ENCODE data around the genes SCNN1G and NDUFAB1.

DNA sequence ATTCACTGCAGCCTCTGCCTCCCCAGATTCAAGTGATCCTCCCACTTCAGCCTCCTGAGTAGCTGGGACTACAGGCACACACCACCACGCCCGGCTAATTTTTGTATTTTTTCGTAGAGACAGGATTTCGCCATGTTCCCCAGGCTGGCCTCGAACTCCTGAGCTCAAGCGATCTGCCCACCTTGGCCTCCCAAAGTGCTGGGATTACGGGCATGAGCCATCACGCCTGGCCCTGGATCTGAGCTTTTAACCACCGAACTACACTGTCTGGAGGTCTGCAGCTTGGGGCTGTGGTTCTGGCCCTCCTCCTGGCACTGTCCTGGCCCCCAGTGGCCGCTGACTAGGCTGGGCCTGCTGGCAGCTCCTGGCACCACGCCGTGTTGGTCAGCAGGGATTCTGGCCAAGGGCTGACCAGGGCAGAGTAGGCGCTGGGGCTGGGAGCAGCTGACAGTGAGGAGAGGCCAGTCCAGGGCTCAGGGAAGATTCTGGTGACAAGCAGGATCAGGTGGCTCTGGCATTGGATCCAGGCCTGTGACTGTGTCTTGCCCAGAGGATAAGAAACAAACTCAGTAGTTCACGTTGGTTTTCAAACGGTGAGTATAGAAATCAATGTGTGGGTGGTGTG is 14.5 kb downstream of the EEF2K start:
- PRO-cap, result no peak

GRCh38 chr16:22232983-22233341 is 26.9 kb downstream of the EEF2K start:
- PRO-cap, result no peak

DNA sequence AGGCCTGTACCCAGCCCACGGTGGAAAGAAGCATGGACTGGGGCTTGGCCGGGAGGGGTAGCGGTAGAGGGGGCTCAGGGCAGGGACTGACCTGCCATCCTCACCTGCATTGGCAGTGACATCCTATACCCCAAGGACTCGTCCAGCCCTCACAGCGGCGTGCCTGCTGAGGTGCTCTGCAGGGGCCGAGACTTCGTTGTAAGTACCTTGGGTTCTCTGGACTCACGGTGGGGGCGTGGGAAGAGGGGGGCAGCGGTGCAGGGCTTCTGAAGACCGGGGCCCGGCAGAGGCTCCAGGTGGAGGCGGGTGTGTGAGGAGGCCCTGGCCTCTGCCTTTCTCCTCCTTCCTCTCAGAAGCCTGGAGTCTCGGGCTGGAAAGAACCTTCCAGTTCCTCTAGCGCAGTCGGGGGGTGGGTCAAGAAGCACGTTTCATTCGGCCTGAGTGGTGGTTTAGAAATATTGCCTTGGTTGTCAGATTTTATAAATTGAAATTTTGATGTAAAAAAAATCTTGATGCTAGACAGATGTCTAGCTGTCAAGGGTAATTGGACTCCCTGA is 25.6 kb downstream of the POLR3E start:
- PRO-cap, result no peak

DNA sequence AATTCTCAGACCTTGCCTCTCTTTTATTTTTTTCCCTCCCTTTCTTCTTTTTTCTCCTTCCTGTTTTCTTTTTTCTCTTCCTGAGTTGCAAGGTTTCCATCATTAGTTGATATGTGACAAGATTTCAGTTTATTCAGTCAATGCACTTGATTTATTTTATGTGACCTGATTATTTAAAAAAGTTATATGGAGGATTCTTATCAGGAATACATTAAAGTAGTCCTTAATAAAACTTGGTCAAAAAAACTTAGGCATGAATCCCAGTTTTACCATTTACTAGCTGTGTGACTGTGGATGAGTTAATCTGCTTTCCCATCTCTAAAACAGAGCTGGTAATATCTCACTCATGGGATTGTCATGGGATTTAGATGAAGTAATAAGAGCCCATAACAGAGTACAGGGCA is 31.6 kb upstream of the CDR2 start:
- PRO-cap, result no peak

DNA sequence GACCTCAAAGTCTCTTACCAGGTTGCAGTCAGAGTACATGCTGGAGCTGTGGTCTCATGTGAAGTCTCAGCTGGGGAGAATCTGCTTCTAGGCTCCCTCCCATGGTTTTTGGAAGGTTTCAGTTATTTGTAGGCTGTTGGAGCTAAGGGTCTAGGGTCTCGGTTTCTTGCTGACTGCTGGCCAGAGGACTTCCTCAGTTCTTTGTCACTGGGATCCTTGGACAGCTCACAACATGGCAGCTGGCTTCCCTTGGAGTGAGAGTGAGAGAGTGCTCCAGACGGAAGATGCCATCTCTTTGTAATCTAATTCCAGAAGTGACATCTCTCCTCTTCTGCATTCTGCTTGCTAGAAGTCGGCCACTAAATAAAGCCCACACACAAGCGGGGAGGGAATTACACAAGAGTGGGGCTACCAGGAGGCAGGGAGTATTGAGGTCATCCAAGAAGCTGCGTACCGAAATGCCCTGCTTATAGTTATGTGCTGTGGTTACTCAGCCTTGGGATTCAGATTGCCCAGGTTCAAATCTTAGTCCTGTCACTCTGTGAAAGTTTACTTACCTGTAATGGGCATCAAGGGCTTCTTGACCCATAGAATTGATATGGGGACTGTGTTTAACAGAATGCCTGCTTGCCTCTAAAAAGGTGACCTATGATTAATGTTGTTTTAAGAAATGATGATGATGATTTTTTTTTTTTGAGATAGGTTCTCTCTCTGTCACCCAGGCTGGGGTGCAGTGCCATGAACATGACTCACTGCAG is 121.1 kb upstream of the HS3ST2 start:
- PRO-cap, result no peak

DNA sequence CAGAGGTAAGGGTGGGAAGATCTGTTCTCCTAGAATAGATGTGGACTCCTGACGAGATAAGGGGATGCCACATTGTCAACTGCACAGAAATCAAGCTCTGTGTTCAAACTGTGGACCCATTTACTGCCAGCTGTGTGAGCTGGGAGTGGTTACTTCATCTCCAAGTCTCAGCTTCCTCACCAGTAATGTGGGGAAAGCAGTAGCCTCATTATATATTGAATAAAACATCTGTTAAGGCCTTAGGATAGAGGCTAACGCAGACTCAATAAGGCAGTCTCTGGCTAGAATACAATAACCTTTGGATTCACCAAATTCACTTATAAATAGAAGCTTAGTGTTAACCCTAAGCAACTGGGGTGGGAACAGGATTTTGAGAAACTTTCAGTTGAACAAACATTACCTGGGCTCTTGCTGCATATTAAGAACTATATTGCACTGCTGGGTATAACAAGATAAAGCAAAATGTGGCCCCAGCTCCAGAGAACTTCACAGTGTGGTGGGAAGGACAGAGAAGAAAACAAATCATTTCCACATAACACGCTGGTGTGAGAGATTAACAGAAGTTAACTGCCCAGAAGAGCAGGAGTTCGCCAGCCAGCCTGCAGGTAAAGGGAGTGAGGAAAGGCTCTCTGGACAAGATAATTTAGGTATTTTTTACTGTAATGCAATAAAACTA is 57.2 kb downstream of the USP31 start:
- PRO-cap, result no peak

DNA sequence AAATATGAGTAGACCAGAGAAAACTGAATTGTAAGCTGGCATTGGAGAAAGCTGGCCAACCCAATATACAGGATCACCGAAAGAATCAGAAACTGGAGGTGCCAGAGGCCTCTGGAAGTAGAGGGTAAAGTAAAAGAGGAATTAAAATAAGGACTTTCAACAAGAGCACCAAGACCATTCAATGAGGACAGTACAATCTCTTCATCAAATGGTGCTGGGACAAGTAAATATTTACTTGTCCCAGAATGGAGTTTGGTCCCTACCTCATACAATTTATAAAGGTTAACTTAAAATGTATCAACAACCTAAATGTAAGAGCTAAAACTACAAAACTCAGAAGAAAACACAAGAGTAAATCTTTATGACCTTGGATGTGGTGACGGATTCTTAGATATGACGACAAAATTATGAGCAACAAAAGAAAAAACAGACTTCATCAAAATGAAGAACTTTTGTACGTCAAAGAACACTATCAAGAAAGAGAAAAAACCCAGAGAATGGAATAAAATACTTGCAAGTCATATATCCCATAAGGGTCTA is 56.4 kb downstream of the USP31 start:
- PRO-cap, result no peak

DNA sequence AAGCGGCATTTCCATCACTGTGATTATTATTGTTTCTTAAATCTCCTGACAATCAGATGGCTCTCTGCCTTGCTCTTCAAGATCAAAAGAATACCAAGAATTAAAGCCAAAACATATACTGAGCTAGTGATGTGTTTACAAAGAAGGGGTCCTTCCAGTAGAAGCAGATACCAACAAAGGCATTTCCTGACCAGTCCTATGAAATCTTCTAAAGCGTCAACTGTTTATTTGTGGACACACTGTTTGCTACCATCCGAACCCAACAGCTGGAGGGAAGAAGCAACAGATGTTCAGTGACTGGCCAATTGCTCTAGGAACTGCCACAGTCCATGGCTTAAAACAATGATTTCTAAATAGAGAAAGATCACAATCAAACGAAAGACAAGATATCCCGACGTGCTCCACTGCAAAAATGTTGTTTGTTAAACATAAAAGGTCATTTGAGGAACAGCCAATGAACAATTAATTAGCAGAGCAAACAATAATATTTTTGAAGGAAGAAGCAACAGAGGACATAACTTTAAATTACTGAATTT is 17.4 kb downstream of the USP31 start:
- PRO-cap, result no peak

- PRO-cap, result no peak
Observed at GRCh38 chr16:23139829-23140621, 9.2 kb downstream of the USP31 start.

DNA sequence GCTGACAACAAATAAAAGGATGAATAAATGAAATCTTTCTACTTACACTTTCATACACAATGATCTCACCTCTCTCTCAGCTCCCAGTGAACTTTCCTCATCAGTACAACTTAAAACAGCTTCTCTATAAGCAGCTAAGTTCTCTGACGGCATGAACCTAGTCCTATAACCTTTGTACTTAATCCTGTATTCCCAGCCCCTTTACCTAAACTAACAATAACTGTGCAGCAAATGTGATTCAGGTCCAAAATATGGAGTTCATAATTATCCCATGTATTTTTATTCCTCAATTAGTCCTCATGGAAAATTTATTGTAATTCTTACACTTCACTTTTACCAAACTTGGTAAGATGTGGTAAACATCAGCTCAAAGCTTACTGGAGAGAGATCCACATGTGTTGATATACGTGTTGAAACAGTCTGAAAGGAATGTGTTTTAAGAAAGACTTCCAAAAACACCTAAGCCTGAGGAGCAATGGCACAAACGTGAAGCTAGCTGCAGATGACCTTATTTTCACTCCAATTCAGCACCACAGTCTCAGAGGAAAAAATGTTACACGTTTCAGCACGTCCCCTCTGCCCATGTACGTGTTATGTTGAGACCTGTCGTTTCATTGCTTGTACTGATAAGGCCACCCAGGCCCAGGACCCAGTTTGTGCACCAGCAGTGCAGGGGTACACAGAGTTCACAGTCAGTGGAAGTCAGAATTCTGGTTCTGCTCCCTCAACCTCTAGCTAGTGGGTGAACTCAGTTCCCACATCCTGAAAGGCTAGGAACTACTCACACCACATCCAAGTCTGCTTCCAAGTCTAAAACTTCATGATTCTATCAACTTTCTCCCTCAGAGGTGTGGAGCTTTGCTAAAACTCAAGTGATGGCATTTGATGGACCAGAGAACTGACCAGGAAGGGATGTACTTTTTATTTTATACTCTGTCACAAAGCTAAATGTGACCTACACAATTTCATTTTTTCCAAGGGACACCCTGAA is 7.1 kb downstream of the USP31 start:
- PRO-cap, result no peak

DNA sequence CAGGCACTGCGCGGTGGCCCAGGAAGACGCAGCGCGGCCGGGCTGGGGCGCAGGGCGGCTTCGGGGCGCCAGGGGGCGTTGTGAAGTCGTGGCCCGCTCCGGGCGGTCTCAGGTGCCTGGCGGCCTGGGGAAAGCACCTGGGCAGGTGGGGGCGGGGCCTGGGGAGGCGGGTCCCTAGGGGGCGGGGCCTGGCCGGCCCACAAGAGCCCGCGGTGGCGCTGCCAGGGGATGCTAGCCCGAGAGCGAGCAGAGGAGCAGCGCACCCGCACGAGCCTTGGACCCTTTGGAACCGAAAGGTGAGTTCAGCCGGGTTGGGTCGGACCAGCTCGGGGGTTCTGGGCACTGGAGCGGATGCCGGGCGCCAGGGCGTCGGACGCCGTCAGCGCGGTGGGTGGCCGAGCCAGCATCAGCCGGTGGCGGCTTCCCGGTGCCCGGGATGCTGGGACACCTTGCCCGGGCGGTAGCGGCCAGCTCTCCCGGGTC is at the start of gene SCNN1G:
Gene SCNN1G, plus strand, starts transcription at position 228 of the 483 bp plus-strand sequence.
- PRO-cap, result no peak

DNA sequence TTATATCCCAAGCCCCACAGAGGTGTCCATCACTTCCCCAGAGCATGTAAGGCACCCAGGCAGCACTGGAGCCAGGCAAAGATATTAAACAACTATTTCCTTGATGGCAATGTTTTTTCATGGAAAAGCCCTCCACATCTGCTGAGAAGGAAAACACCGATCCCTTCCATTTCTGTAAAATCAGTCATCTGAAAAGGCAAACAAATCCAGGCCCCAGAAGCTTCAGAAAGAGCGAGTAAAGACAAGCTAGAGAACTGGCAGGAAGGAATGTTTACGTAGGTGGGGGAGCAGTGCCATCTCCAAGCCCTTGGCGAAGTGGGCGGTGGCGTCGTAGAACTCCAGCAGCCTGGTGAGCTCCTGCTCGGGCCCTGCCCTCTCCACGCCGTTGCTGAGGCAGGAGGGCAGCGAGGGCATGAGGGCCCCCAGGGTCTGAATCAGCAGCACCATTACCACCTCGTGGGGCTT is 28.5 kb downstream of the COG7 start:
- PRO-cap, result no peak

DNA sequence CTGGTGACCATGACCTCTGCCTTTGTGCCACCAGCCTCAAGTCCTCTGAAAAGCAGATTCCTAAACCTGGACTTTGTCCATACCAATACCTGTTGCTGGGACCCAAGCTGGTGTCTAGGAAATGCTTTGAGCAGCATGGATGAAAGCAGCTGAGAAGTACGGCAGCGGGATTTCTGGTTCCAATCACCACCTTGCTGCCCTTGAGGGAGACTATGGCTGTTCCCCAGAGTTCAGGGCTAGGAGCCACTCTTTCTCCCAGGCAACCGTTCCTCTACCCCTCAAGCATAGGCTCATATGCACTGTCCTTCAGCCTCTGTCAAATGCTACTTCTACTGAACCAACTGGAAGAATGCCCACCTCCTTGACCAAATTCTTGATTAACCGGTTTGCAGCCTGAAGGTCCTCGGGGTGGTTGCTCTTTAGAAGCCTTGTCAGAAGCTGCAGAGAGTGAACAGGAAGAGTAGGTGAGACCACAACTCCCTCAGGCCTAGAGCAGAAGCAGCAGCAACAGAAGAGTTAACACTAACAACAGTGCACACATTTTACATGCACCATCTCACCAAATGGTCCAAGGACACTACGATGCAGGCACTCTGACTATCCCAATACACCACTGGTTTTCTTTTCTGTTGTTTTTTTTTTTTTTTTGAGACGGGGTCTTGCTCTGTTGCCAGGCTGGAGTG is 23.8 kb downstream of the GGA2 start:
- PRO-cap, result no peak

GRCh38 chr16:23491648-23492828 is 18.3 kb downstream of the GGA2 start:
- PRO-cap, result no peak

DNA sequence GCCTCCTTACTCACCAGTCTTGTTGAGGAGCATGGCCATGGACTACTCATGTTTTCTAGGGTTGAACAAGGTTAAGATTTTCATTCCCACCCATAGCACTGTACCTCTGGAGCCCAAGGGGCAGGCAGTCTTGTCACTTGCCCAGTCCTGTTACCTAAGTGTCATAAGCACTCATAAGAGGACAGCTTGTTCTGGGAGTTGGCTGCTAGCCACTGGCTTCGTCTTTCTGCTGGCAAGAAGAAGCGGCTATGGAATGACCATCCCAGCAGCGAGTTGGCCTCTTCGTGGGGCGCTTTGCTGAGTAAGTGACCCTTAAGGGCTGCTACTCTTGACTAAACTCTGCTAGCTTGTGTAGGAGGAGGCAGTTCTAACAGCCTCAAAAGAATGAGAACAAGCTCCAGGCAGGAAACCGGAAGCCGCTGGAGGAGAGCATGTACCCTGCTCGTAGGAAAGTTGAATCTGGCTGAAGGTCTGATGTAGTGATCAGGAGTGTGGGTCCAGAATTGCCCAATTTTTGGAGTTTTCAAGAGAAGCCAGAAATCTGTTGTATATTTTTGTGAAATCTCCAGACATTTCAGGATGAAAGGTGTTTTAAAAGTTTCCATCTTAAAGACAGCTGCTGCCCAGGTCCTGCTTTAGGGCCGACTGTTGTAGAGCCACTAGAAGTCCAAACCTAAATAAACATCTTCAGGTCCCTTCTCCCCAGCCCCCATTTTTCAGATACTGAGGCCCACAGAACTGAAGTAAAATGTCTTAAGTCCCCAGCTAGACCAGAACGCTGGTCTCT is 7.6 kb downstream of the UBFD1 start:
- PRO-cap, result no peak

- PRO-cap, result bidirectional peak, plus-strand start at chr16:23596441, minus-strand start at chr16:23596317
Observed at GRCh38 chr16:23595435-23596720, at the start of gene NDUFAB1. TSS of gene NDUFAB1 (minus strand) at chr16:23596316.

- PRO-cap, result no peak
Observed at GRCh38 chr16:23710821-23711221, 2.2 kb downstream of the ERN2 start.

GRCh38 chr16:23848503-23849470 is 13.0 kb downstream of the PRKCB start:
- PRO-cap, result no peak

DNA sequence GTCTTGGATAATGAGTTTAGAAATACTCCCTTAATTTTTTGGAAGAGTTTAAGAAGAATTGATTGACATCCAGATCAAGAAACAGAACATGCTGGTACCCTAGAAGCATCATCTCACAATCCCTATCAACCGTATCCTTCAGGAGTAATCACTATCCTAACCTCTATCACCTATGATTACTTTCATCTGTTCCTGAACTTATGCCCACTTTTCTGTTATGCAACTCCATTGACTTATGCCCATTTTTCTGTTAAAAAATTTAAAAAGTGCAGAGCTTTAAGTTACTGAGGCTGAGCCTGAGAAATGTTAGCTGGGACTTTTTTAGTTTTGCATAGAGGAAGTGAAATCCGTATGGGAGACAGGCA is 16.8 kb downstream of the PRKCB start:
- PRO-cap, result no peak

GRCh38 chr16:24035193-24035838 is 199.5 kb downstream of the PRKCB start:
- PRO-cap, result no peak

Data from LUHMES (cell line).